Heart right ventricle (tissue), 2 donors: ENCODE results near the genes PSPH and ZNF727.

DNA sequence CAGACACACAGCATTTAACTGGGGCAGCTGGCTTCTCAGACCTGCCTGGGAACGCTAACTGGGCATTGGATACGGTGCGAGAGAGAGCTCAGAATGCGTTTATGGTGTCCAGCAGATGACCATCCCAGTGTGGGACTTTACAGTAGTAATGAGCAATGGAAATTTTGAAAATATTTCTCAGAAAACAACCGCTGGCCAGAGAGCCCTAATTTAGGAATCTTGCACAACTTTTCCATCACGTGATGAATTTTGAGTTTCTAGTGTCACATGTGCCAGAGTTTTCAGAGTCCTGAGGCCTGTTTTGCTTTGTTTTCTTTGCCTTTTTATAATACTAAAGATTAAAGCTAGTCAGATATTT, 78.2 kb upstream of the SEC61G start:
- PRO-cap, 2 experiments: no peak in any of the 2 experiments

- PRO-cap, 2 experiments: no peak in any of the 2 experiments
Measured at GRCh38 chr7:55109238-55110229, 90.7 kb downstream of the EGFR start.

GRCh38 chr7:55129613-55130388, 111.0 kb downstream of the EGFR start:
- PRO-cap, 2 experiments: no peak in any of the 2 experiments

- PRO-cap, 2 experiments: no peak in any of the 2 experiments
Measured at GRCh38 chr7:55132387-55132811, 113.6 kb downstream of the EGFR start.

GRCh38 chr7:55188015-55188541, 169.3 kb downstream of the EGFR start:
- PRO-cap, 2 experiments: peak in 1 of 2 experiments; most common plus-strand start chr7:55188405 (in 1)

- PRO-cap, 2 experiments: peak in 2 of 2 experiments; most common plus-strand start chr7:55255041 (in 1); most common minus-strand start chr7:55254879 (in 2)
Measured at GRCh38 chr7:55254608-55255368, 110.3 kb upstream of the LANCL2 start.

DNA sequence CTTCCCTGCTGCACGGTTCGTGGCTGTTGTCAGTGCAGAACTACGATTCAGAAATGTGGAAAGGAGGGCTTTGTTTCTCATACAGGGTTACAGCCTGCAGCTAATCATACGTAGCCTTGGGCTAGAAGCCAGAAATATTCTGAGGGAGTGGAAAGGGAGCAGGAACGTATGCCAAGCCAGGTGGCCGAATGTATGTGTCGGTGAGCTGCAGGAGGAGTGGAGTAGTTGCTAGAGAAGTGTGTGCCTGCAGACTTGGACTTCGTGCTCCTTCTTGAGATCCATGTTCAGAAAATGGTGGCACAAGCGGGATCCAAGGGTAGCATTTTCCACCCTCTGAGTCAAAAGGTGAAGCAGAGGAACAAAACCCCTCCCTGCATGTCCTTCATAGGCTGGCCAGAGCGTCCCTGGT, 40.8 kb downstream of the LANCL2 start:
- PRO-cap, 2 experiments: no peak in any of the 2 experiments

- PRO-cap, 2 experiments: no peak in any of the 2 experiments
Measured at GRCh38 chr7:55470347-55470909, 101.9 kb downstream of the VOPP1 start.

- PRO-cap, 2 experiments: no peak in any of the 2 experiments
Measured at GRCh38 chr7:55534952-55535998, 37.0 kb downstream of the VOPP1 start.

- PRO-cap, 2 experiments: peak in 2 of 2 experiments; most common minus-strand start chr7:55689587 (in 2)
Measured at GRCh38 chr7:55689004-55689982, 117.0 kb upstream of the VOPP1 start.

- PRO-cap, 2 experiments: no peak in any of the 2 experiments
Measured at GRCh38 chr7:55928159-55928530, 23.5 kb upstream of the MRPS17 start.

GRCh38 chr7:55965852-55966365, 1.5 kb downstream of the NIPSNAP2 start:
- PRO-cap, 2 experiments: peak in 2 of 2 experiments; most common plus-strand start chr7:55966054 (in 1); most common minus-strand start chr7:55965968 (in 2)

DNA sequence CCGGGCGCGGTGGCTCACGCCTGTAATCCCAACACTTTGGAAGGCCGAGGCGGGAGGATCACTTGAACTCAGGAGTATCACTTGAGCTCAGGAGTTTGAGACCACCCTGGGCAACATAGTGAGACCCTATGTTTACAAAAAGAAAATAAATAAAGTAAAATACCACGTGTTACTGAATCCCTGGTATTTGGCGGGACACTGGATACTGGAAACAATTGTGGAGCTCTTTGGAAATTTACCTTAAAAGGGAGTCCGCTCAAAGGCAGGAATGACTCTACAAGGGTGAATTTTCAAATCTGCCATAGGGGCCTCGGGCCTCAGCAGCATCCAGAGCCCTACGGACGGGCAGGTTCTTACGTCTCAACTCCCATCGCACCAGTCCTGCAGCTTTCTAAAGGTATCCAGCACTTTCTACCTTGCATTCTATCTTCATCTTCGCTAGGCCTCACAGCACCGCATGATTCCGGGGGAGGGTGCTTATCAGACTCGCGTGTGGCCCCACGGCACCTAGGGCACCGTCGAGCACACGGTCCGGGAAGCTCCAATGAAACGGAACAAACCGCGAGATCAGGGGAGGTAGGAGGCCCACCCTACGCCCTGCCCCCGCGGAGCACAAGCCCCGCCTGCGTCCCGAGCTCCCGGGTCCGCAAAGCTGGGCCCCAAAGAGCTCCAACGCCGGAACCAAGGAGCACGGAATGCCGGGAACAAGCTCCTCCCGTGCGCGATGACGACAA, at the start of gene PSPH:
PSPH (minus strand) TSS at position 546 of the 734 bp plus-strand sequence.
- PRO-cap, 2 experiments: peak in 2 of 2 experiments; most common minus-strand start position 682 of the sequence (in 2)

DNA sequence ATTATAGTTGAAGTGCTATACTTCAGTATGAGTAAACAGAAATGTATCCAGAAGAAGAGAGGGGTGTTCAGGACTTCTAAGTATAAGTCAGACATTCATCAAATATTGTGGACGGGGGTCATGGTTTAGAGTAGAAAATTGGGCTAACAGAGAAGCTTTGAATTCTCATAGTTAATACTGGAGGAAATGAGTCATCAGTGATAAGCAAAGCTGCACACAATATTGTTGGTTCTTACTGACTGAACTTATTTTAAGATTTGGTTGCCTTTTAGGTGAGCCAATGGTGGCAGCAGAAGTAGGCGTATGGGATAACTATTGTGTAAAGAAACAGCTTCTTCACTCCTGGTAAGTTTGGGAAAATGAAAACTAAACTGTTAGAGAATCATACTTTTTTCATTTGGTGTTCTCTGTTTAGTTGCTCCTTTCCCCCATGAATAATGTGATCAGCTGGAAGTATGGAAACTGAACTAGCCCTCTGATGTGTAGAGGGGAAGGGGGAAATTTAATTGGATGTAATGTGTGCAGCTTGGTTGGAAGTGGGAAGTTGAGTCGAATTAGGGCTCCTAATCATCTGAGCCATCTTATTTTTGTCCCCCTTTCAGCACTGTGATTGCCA, 1.6 kb upstream of the SUMF2 start:
- PRO-cap, 2 experiments: no peak in any of the 2 experiments

GRCh38 chr7:56063027-56063632, 956 bp upstream of the SUMF2 start:
- PRO-cap, 2 experiments: no peak in any of the 2 experiments

DNA sequence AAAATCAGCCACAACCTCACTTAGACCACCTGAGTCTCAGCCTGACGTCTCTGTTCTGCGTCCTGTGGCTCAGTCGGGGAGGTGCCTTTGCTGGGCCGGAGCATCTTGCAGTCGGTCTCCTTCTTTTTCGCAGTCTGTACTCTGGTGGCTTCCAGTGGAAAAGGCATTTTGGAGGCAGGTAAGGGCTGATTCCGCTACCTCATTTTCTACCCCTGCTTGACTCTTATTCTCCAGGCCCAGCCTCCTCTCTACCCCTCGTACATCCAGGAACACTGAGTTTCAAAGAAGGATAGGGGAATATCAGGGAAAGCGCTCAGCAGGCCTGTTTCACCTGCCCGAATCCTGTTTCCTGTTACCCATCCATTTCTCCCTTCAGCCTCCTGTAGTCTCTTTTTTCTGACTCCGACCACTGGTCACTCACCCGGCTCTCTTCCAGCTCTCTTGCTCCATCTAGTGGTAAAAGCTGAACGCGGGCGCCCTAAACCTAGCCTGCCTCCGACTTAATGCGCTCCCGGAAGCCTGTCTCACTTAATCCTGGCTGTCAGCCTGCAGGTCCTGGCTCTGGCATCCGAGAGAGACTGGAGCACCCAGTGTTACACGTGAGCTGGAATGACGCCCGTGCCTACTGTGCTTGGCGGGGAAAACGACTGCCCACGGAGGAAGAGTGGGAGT, 10.1 kb downstream of the SUMF2 start:
- PRO-cap, 2 experiments: no peak in any of the 2 experiments

DNA sequence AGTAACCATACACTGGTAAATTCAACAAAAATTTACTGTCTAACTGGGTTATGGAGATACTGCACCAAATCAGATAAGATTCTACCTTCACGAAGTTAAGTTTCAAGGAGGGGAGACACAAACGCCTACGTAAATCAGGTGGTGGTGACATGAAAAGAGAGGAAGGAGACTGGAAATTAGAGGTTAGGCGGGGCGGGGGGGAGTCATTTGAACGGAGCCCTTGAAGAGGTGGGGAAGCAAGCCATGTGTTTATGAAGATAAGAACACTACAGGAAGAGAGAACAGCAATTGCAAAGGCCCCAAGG, 781 bp upstream of the CHCHD2 start:
- PRO-cap, 2 experiments: no peak in any of the 2 experiments

- PRO-cap, 2 experiments: no peak in any of the 2 experiments
Measured at GRCh38 chr7:56537975-56538486, 421.8 kb upstream of the NUPR2 start.

DNA sequence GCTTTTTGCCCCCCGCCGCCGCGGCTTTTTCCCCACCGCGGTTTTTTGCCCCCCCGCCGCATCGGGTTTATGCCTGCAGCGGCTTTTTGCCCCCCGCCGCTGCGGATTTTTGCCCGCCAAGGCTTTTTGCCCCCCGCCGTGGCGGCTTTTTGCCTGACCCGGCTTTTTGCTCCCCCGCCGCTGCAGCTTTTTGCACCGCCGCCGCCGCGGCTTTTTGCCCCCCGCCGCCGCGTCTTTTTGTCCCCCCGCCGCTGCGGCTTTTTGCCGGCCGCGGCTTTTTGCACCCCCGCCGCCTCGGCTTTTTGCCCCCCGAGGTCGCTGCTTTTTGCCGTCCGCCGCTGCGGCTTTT, 3006.7 kb upstream of the ZNF722 start:
- PRO-cap, 2 experiments: no peak in any of the 2 experiments

- PRO-cap, 2 experiments: peak in 2 of 2 experiments; most common plus-strand start chr7:64045487 (in 2); most common minus-strand start chr7:64045321 (in 2)
Measured at GRCh38 chr7:64045221-64046127, at the start of gene ZNF727. ZNF727 (plus strand) TSS chr7:64045434.